ENCODE measurements around a stretch of chr5.

DNA sequence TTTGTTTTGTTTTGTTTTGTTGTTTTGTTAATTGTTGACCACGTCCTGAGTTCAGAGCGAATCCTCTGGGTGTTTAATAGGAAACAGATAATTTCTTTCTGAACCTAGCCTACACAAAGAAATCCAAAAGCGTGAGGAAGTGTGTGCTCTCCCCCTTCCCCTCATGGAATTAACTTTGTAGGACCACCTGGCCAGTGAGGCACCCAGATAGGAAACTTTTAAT, 866 bp downstream of the ERAP1 start:
- RRBS = no CpG with 5 or more reads among the region's 3 CpGs

- RRBS = no CpG with 5 or more reads among the region's 6 CpGs
These were observed 20.0 kb downstream of the ERAP2 start for GRCh38 chr5:96896178-96896898.

DNA sequence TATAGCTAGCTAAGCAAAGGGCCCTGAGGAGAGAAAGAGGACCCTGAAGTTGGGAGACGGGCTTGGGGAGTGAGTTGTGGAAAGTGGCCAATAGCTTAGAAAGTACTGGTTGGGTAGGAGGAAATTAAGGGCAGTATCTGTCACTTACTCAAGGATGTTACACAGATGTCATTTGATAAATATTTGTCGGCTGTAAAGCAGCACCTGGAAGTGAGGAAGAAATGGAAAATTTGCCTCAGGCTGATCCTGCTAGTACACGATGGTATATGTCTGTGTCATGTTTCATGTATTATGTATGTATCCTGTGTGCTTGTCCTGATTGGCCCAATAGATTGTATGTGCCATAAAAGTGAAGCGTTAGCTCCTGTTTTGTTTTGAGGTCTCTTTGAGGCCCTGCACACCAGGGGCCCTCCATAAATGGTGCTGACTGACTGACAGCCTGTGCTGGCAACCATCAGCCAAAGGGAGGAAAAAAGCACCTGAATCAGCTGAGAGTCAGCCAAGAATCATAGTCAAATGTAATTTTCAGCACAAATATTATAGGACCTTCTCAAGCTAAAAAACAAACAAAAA, 11.9 kb upstream of the LNPEP start:
- RRBS = no CpG with 5 or more reads among the region's 4 CpGs

- RRBS = 2% methylated on average over 14 of the region's 72 CpGs
These were observed 1.0 kb upstream of the LNPEP start for GRCh38 chr5:96934648-96935447.

GRCh38 chr5:97001064-97001632, 65.3 kb downstream of the LNPEP start:
- RRBS = no CpG with 5 or more reads among the region's 4 CpGs

DNA sequence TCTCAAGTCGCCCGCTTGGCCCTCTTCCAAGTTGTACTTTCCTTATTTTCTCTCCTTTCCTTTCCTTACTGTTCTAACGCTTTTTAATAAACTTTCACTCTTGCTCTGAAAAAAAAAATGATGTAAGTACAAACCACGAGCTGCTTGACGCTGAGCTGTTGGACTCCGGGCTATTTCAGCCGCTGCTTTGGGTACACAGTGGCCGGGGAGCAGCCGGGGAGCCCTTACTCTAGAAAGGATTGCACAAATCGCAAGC, 2.8 kb upstream of the RGMB start:
- RRBS = 5% methylated on average over 3 of the region's 10 CpGs

GRCh38 chr5:98868444-98868944, 60.3 kb downstream of the CHD1 start:
- RRBS = no CpG with 5 or more reads among the region's 1 CpG

GRCh38 chr5:98881757-98882602, 46.8 kb downstream of the CHD1 start:
- RRBS = no CpG with 5 or more reads among the region's 4 CpGs

- RRBS = no CpG with 5 or more reads among the region's 4 CpGs
These were observed 35.5 kb downstream of the CHD1 start for GRCh38 chr5:98893197-98893730.

GRCh38 chr5:100846631-100847099, 56.4 kb downstream of the ST8SIA4 start:
- RRBS = no CpG with 5 or more reads among the region's 5 CpGs

DNA sequence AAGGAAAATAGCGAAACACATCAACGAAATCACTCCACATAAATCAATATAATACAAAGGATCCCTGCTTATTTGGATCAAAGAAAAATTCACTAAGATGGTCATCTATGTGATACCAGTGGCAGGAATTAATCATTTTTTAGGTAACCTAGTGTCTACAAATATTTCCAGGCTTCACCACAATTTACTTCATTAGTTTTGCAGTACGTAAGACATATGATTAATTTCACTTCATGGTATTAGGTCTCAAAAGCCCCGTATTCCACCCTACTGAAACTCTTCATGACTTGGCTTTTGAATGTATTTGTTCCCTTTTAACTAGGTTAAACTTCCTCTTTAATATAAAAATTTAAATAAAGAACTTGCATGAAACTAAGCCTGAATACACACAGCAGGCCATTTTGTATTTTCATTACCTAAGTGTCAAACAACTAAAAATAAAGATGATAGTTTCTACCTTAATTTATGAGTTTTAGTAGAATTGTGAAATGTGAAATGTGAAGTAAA, 4.2 kb downstream of the ST8SIA4 start:
- RRBS = no CpG with 5 or more reads among the region's 4 CpGs

DNA sequence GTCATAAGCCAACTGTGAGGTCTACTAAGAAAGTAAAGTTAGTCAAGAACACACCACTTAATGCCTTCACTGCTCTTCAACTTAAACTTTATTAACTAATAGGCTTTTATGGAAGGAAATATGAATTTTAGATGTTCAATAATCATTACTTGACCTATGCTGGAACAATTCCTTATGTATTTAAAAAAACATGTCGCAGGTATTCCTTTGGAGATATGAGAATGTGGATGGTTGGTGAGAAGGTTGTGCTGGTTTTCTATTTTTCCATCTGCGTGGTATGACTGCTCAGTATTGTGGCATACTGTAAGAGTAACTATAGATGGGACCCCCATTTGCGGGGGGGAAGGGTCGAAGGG, 3.3 kb downstream of the ST8SIA4 start:
- RRBS = no CpG with 5 or more reads among the region's 4 CpGs

GRCh38 chr5:100901454-100901746, 1.7 kb downstream of the ST8SIA4 start:
- RRBS = no CpG with 5 or more reads among the region's 6 CpGs

DNA sequence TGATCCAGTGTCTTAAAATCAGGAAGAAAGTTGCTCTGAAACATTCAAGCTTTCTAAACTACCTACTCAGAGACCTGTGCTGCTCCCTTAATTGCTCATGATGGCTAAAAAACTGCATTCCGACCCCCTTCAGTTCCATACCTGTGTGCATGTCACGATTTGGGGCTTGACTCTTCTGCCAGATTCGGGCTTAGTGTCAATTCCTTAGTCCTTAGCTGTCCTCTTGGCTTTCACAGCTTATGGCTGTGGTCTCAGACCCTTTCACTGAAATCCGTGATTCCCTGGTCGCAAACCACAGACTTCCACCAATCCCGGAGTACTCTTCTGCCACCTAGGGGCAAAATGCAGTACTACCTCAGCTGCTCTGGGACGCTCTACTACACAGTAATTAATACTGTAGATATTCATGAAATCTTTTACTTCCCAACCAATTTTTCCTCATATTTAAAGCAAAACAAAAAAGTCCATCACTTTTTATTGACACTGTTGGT, 617.6 kb downstream of the SLCO4C1 start:
- RRBS = no CpG with 5 or more reads among the region's 7 CpGs

DNA sequence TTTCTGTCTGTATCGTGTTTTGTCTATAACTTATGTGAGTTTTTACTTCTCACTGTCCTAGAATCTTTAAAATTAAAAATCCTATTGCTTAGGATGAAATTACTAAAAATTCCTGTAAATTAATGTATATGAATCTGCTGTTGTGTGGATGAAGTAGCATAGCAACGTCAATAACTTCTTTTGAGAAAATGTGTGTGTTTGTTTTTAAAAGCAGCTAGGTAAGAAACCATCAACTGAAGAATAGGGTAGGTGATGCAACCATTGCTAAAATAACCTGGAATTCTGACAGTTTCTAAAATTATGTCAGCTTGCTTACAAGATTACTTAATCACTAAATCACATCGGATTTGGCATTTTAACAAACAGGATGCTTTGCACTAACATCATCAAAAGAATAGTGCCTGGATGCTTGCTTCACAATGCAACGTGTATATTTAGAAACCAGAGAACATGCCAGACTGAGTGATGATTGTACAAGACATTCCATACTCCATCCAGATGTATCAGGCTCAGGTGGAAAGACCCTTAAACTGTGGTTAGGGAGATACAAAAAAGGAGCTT, 43.8 kb downstream of the PAM start:
- RRBS = no CpG with 5 or more reads among the region's 4 CpGs

- RRBS = no CpG with 5 or more reads among the region's 4 CpGs
These were observed 47.6 kb downstream of the PAM start for GRCh38 chr5:102802591-102803233.

- RRBS = no CpG with 5 or more reads among the region's 1 CpG
These were observed 161.0 kb downstream of the GIN1 start for GRCh38 chr5:102958939-102959388.

- RRBS = no CpG with 5 or more reads among the region's 3 CpGs
These were observed 150.8 kb downstream of the GIN1 start for GRCh38 chr5:102969069-102969575.

- RRBS = no CpG with 5 or more reads among the region's 18 CpGs
These were observed 761 bp downstream of the PPIP5K2 start for GRCh38 chr5:103120667-103121457.

All from BE2C (cell line).